Type B pancreatic cell (in vitro differentiated cells): ENCODE results near the gene ERRFI1.

DNA sequence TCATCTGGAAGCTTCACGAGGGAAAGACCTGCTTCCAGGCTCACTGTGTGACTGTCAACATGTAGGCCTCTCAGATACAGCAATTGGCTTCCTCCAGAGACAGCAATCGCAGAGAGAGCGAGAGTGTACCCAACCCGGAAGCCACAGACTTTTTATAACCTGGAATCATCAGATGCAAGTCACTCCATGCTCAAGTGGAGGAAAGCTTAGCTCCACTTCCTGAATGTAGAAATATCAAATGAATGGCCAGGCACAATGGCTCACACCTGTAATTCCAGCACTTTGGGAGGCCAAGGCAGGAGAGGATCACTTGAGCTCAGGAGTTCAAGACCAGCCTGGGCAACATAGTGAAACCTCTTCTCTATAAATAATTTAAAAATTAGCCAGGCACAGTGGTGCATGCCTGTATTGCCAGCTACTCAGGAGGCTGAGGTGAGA lies 40.7 kb downstream of the TNFRSF9 start:
- PRO-cap, result no peak

- PRO-cap, result no peak
These were observed 1.4 kb upstream of the PARK7 start for GRCh38 chr1:7960065-7960652.

GRCh38 chr1:8022399-8023090 lies 3.6 kb downstream of the ERRFI1 start:
- PRO-cap, result no peak

- PRO-cap, result unidirectional peak, minus-strand start at chr1:8023738; unidirectional peak, minus-strand start at chr1:8023813; unidirectional peak, minus-strand start at chr1:8024080
These were observed 2.6 kb downstream of the ERRFI1 start for GRCh38 chr1:8023108-8024325.

- PRO-cap, result no peak
These were observed 1.8 kb downstream of the ERRFI1 start for GRCh38 chr1:8024326-8024767.

DNA sequence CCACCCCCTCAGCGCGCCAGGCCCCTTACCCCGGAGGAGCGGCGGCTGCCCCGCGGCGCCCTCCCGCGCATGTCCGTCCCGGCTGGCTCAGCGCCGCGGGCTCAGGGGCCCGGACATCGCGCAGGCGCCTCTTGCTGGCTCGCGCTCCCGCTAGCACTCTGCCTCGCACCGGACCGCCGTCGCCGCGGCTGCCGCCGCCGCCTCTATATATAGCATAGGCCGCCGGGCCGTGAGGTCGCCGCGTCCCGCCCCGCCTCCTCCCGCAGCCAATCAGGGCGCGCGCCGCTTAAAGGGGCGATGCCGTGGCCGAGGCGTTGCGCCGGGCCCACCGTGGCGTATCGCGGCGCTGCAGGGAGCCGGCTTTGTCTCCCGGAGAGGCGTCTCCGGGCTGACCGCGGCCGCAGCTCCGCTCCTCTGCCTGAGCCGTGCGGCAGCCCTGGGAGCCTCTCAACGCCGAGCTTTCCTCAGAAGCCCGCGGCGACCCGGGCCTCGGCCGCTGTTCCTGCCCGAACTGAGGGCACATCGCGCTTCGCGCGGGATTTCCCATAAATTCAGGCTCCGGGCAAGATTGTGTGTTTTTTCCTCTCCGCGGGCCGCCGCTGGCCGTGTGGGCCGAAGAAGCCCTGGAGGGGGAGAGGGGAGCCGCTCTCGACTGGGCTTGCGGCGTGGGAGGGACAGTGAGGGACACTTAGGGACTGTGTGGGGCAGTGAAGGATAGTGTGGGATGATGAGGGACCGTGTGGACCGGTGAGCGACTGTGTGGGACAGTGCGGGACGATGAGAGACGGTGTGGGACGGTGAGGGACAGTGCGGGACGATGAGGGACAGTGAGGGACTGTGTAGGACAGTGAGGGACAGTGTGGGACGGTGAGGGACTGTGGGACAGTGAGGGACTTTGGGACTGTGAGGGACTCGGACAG lies at the start of gene ERRFI1:
ERRFI1 (minus strand) TSS at position 181 of the 920 bp plus-strand sequence.
- PRO-cap, result bidirectional peak, plus-strand start at position 365 of the sequence, minus-strand start at position 181 of the sequence; bidirectional peak, plus-strand start at position 606 of the sequence, minus-strand start at position 513 of the sequence

DNA sequence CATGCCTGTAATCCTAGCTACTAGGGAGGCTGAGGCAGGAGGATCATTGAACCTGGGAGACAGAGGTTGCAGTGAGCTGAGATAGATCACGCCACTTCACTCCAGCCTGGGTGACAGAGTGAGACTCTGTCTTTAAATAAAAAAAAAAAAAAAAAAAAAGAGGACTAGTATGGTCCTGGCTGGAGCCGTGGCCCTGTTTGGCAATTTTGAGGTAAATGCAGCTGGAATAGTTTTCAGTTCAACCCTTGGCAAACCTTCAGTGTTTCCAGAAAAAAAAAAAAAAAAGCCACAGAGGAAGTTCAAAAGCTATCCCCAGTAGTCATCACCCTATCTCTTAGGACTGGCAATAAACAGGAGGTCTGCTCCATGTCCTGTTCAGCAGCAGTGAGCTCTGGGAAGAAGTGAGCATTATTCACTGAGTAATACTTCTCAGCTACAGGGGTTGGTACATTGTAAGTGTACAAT lies 56.8 kb upstream of the ERRFI1 start:
- PRO-cap, result no peak

- PRO-cap, result no peak
These were observed 70.2 kb upstream of the ERRFI1 start for GRCh38 chr1:8095940-8097087.

DNA sequence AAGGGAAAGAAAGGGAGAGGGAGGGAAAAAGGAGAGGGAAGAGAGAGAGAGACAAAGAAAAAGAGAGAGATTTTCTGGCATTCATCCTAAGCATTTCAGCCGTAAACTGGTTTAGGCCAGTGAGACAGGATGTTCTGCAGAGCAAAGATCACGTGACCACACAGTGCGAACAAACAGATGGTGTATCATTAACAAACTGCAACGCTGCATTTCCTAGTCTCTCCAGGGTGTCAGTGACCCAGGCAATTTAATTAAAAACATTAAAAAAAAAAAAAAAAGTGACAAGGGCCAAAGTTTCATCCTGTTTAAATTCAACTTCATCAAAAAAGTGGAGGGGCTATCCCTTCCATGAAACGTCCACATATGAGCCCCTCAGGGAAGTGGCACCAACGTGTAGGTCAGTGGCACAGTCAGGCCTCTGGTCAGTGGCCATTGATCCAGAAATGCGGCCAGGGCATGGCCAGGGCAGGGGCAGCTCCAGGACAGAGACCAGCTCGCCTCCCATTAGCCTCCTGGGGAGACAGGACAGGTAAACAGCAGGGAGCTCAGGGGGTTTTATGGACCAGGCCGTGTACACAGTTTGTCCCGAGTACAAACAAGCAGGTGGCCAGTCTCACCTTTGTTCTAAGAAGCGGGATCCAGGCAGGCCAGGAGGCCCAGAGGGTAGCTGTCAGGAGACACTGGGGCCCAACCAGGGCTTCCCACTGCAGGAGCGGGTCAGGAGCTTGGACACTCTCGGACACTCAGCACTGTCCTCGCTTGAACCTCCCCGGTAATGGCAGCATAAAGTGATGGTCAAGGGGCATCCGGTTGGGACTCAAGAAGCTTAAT lies 143.9 kb upstream of the ERRFI1 start:
- PRO-cap, result no peak

- PRO-cap, result unidirectional peak, plus-strand start at chr1:8217282
These were observed 100.8 kb upstream of the SLC45A1 start for GRCh38 chr1:8216672-8217939.

DNA sequence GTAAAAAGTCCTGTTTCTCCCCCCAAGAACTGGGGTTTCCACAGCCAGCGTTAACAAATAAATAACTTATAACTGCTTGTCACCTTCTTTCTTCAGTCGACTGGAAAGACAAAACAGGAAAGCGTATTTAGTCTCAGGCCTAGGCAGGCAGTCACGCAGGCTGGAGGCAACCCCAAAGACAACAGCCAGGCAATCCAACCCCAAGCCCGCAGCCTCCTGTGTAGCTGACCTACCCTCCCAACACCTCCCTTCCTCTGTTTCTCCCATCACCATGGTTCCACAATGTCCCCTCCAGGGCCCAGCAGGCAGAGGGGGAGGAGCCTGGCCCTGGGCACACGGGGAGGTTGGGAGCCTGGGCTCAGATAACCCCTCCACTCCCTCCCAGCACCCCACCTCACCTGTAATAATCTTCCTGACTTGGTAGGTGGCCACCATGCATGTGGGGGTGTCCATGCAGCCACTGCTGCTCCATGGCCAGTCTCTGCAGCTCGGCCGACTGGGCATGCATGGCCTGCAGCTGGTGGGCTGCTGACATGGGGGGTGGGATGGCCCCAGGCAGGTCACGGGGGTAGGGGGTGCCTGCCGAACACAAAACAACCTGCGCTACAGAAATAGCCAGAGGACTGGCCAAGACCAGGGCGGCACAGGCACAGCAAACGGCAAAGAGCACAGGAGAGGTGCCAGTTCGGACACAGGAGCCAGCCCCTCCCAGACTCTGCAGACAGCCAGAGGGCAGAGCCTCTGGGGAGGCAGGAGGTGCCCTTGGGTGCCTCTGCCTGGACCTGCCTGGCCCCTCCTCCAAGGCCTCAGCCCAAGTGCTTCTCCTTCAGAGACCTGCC lies 37.3 kb downstream of the SLC45A1 start:
- PRO-cap, result no peak

DNA sequence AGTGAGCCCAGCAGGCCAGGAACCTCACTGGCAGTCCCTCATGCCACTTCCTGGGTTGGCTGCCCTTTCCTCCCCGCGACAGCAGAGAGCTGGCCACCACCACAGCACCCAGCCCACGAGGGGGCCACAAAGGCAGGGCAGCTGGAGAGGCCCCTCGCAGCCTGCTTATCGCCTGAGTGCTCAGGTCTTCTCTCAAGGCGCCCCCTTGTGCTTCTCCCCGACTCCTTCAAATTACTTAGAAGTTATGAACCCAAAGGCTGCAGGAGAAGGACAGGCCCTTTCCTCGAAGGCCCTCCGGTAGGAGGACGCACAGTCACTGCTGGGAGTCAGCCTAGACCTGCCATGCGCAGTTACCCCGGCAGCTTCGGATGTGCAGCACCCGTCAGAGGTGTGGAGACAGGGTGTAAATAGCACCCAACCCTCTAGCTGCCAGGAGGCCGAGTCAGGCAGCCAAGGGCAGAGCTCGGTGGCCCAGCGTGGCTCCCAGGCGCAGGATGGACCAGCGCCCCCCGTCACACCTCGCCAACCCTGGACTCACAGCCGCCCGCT lies 41.4 kb downstream of the SLC45A1 start:
- PRO-cap, result unidirectional peak, minus-strand start at position 230 of the sequence

- PRO-cap, result no peak
These were observed 46.7 kb downstream of the SLC45A1 start for GRCh38 chr1:8364463-8365097.

- PRO-cap, result no peak
These were observed 102.4 kb downstream of the SLC45A1 start for GRCh38 chr1:8420278-8420667.

DNA sequence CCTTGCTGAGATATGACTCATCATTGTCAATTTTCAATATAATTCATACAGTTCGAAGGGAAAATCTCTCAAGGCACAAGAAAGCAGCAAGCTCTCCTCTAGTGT lies 106.4 kb downstream of the SLC45A1 start:
- PRO-cap, result no peak

DNA sequence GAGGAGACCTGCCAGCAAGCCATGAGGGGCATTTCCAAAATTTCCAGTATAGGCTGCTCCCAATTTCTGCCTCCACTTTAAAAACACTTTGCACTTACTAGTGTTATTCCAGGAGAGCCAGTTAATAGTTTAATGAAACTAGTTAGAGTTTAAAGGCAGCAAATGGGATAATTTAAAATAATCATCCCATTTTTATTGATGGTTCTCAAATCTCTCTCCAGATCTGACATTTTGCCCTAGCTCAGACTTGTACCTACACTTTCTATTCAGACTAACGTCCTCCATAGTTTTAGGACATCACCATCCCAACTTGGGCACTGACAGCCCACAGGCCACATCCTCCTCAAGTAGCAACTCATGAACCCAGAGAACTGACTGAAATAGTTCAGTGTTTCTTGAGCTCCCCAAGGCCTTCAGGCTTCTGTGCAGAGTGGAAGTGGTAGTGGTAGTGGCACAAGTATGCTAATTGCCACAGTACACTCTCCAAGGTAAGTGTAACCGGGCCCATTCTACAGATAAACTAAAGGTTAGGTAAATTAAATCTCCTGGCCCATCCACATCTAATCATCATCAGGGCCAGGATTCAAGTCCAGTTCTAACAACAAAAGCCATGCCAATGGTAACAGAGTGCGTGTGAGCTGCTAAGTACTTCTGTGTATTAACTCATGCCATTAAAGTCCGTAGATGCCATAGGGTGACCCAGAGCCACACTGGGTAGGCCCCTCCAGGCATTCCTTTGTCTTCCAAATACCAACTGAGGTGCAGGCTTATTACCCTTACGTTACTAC lies 112.6 kb downstream of the SLC45A1 start:
- PRO-cap, result no peak

GRCh38 chr1:8587554-8588267 lies 229.7 kb downstream of the RERE start:
- PRO-cap, result no peak

- PRO-cap, result no peak
These were observed 196.8 kb downstream of the RERE start for GRCh38 chr1:8620525-8621235.

DNA sequence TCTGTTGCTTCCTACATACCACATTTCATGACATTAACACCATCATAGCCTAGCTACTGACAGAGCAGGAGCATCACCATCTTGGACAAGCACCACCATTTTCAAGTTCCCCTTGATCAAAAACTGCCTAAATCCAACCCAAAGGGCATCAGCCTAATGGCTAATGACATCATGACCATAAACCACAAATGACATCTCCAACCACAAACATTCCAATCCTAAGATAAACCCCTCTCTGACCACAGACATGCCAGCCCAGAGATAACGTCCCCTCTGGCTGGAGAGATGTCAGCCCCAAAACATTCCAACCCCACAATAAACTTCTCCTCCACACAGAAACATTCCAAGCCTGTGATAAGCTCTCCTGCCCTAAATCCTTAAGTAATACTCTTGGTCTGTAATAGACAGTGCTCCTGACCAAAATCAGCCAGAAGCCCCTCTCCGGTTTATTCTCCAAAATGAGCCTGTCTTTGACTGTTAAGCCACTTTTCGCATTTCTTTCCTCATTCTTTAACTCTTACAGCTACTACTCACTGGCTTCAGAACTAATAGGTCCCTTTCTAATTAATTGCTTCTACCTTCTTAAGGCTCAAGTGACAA lies 191.0 kb downstream of the RERE start:
- PRO-cap, result no peak

GRCh38 chr1:8663800-8664594 lies 153.4 kb downstream of the RERE start:
- PRO-cap, result no peak